Thoracic aorta (tissue), 1 donor: ENCODE data around the genes FAM3B and RIPK4.

DNA sequence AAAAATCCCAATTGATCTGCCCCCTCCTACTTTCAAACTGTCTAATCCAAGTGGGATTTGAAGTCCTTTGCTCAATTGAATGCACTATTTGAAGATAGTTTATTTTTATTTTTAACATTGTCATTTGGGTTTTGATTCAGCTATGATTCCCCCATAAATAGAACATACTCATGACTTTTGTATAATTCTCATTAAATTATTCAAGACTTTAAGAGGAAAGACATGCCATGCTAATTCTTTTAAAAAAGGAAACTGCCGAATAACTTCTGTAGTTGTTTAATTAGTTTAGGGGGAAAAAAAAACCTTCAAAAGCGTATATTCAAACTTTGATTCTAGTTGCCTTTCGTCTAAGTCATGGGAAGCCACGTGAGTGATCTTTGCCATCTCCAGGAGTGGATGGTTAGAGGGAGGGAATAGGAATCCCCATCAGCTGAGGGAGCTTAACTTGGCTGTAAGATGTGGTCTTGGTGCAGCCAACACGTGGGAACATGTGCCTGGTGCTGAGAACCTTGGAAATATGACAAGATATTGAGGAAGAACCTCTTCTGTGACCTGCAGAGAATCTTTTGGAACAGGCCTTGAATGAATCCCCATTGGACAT, 1.6 kb downstream of the BACE2 start:
- RAMPAGE, long total RNA = no peak

DNA sequence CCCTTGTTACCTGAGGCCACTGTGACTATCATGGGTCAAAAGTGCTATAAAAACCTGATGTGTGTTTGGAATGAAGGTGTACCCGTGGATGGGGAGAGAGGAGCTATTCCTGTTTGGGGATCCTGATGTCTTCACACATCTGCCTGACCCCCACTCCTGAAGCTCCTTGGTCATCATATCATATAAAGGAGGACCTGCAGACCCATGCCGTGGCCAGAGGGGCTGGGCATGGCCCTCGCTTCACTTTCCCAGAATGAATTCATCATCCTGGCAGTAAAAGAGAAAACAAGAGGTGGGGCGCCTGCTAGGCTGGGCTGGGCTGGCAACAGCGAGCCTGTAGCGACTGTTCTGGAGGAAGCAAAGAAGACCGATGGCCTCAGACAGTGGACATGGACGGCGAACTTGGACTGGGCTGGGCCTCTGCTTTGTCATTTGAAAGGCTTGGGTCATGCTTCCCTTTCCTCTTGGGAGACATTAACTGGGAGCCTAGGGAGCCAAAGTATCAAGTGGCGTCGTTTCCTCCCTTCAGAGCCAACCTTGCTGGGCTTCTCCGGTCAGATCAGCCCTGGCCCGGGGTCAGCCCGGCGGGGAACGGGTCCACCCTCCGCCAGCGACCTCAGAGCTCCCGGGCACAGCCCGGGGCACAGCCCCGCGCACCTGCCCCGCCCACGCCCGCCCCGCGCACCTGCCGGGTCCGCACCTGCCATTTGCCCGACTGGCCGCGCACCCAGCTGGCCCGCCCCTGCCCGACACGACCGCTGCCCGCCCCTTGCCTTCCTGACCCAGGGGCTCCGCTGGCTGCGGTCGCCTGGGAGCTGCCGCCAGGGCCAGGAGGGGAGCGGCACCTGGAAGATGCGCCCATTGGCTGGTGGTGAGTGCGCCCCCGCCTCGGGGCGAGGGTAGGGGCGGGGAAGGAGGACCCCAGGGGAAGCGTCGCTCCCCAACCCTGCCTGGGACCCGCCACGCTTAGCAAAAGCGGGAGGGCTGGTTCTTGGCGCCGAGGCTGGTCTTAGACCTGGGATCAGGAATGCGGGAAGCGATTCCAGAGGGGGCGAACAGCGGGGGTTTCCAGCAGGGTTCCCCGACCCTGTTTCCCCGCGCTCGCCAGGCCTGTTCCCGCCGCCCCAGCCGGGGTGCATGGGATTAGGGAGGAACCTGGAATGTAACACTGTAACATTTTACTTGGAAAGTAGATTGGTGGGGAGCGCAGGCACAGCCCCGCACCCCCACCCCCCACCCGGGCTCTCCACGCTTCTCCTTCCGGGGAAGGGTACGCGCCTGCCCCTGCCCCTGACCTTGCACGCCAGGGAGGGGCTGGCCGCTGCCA, at the start of gene FAM3B:
Gene FAM3B (plus strand): TSS at position 774 of the 1,327 bp plus-strand sequence.
- RAMPAGE, long total RNA = start-site peak on the plus strand centred at position 783 of the sequence, 7 bp wide, 7 reads

- RAMPAGE, long total RNA = start-site peak on the plus strand at chr21:41420601-41420869, 13 reads
Measured at GRCh38 chr21:41419828-41420996, 5.8 kb upstream of the MX1 start.

GRCh38 chr21:41420997-41421460, 5.0 kb upstream of the MX1 start:
- RAMPAGE, long total RNA = no peak

GRCh38 chr21:41426844-41427085, 726 bp downstream of the MX1 start:
- RAMPAGE, long total RNA = no peak

GRCh38 chr21:41468284-41468814, 39.6 kb downstream of the TMPRSS2 start:
- RAMPAGE, long total RNA = no peak

DNA sequence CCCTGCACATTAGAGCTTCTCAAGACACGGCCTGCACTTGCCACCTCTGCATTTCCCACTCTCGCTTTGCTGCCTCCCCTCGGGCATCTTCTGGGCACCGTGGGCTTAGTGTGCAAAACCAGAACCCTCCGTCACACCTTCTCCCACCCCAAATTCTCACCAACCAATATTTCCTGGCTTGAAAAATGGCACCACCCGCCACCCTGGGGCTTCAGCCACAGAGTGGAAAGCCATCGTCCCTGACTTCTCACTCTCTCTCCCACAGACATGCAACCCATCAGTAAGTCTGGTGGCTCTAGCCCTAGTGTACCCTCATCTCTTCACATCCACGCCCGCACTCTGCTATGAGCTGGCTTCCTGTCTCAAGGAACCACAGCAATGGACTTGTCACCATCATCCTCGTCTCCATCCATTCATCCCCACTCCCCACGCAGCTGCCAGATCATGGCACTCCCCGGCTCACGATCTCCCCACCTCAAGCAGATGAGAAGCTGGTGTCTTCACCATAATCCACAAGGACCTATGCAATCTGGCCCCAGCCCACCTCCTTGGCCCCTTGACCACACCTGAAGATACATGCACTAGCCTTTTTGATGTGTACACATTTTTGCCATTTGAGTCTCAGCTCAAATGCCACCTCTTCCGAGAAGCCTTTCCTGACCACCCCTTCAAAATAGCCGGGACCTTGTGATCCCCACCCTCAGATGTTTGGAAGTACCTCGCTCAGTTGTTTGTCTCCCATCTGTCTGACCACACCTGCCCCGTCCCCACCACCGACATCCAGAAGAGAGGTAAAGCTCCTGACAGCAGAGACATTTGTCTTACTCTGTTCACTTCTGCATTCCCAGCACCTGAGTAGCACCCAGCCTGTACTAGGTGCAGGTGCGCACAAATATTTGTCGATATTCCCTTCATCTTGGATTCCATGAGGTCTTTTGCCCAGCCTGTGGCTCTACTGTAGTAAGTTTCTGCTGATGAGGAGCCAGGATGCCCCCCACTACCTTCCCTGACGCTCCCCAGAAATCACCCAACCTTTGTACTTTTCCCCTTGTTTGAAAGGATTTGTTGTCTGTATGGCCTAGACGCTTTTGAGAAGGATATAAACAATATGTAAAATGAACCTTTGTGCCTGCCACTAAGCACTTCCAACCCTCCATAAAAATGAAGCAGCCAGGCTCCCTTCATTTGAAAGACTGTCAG, 38.6 kb downstream of the TMPRSS2 start:
- RAMPAGE, long total RNA = no peak

DNA sequence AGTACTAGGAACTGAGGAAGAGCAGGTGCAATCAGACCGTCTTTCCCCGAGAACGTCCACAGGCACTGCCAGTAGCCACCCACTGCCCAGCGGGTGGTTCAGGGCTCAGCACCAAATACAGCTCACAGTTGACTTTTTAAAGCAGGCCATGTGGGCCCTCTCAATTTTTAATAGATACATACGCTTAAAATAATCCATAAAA, 9.1 kb downstream of the TMPRSS2 start:
- RAMPAGE, long total RNA = no peak

DNA sequence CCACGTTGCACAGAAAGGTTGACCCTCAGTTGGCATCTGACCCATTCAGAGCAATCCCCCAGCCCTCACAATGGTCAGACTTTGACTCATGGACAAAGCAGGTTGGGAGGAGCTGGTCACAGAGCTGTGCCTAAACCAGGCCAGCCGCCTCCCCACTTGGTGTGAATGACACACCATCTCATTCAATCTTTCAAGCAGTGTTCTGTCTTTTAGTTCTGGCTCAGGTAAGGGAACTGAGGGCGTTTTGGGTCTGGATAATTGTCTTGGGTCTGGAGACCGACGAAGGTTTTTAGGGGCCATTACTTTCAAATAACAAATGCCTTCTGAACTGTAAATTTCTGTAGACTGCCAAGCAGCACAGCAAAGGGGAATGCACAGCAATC, 48.5 kb upstream of the TMPRSS2 start:
- RAMPAGE, long total RNA = no peak

DNA sequence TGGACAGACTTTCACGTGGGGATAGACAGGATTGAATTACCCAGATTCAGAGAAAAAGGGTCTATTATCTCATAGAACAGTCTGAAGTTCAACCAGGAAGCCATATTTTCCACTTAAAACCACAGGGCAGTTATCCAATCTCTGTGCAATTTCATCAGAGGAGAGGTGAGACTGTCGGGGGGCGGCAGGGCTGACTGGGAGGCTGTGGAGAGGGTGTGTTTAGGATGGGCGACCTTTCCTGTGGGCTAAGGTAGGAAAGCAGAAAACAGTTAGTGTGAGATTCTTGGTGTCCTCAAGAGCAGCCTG, 124.4 kb downstream of the RIPK4 start:
- RAMPAGE, long total RNA = no peak

DNA sequence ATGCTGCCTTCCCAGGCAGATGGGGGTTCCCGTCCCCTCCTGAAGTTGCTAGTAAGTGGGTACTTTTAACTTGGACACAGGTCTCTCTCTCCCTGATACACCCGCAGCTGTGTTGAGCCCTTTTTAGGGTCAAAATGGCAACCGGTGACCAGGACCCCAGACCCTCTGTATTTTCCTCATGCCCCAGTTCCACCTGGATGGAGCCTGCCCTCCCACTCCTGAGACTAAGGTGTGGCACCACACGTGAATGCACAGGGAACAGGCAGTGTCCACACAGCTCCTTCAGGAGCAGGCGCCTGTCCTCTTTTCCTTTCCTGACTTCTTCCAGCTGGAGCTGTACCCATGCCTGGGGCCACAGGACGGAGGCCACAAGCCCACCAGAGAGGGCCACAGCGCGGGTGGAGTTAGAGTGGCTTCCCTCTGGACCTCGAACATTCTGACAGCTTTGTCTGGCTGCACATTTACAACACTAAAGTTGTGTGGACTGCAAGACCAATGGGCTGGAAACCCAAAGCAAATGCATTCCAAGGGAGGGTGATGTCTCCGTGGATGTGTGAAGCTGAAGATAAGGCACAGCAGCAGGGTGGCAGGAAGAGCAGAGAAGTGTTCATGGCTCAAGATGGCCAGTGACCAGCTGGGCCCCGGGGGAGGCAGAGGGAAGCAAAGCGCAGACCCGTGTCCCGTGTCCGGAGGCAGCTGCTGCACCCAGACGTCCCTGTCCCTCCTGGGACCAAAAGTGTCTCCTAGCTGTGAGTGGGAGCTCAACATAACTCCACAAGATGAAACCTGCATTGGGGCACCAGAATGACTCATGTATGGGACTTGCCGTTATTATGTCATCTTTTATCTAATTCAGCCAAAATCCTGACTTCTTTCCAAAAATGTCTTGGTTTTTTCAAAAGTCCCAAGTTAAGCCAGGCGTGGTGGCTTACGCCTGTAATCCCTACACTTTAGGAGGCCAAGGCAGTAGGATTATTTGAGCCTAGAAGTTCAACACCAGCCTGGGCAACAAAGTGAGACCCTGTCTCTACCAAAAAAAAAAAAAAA, 118.4 kb downstream of the RIPK4 start:
- RAMPAGE, long total RNA = no peak

DNA sequence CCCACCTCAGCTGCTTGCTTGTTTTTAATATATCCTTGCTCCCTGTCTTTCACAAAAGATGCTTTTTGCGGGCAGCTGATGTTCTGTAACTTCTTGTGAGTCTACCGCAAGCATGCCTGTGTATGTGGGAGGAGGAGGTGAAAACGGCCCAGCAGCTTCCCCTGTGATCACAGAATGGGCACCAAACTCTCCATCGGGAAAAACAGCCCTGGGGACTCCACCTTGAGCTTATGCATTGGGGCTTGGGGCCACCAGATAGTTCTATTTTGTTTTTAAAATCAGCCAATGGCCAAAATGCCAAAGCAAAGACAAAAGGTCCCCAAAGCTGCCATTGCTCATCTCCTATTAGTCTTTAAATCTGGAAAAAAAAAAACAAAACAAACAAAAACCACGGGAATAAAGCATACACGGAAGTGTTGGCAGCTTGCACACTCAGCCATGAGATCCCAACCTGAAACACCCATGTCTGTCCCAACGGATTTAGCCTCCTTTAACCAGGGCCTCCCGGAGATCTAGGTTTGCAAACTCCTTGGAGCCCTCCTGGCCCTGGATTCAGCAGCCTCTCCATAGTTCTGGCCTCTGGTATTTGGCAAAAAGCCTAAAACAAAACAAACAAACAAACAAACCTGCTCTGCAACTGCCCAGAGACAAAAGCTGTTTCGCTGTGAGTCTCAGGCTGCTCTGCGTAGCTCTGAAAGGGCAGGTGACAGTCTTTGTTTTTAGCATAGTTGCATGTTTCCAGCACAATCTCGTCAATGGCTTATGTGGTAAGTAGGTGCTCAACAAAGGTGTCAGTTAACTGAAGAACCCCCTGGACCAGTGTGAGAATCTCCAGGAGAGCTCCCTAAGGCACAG, 86.6 kb downstream of the RIPK4 start:
- RAMPAGE, long total RNA = no peak

GRCh38 chr21:41766847-41767318, at the start of gene RIPK4:
RIPK4 (minus strand) TSS chr21:41767052.
- RAMPAGE, long total RNA = start-site peak on the minus strand at chr21:41767026-41767117, 34 reads

GRCh38 chr21:41895639-41896388, 16.7 kb upstream of the PRDM15 start:
- RAMPAGE, long total RNA = no peak

- RAMPAGE, long total RNA = no peak
Measured at GRCh38 chr21:41949930-41950796, 3.7 kb downstream of the C2CD2 start.

GRCh38 chr21:41951753-41952709, 1.8 kb downstream of the C2CD2 start:
- RAMPAGE, long total RNA = no peak

DNA sequence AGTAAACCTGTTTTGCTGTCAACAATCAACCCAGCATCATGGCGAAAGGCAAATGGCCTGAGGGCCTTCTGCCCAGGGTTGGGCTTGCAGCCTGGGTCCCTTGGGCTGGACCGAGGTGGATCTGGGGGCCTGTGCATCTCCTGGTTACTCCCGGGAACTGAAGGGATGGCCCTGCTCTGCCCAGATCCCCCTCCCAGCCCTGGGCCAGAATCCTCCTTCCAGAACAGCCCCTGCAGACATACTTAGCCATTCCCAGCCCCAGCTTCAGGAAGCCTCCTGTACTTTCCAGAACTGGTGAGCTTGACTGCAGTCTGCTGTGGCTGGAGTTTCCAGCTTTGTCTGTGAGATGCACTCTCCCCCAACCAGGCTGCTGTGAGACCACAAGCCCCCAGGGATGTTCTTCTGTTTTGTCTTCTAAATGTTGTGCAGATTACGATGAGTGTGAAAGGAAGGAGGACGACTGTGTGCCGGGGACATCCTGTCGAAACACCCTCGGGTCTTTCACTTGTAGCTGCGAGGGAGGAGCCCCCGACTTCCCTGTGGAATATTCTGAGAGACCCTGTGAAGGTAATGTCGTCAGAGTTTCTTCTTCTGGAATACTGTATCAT, 49.6 kb downstream of the UMODL1 start:
- RAMPAGE, long total RNA = no peak

DNA sequence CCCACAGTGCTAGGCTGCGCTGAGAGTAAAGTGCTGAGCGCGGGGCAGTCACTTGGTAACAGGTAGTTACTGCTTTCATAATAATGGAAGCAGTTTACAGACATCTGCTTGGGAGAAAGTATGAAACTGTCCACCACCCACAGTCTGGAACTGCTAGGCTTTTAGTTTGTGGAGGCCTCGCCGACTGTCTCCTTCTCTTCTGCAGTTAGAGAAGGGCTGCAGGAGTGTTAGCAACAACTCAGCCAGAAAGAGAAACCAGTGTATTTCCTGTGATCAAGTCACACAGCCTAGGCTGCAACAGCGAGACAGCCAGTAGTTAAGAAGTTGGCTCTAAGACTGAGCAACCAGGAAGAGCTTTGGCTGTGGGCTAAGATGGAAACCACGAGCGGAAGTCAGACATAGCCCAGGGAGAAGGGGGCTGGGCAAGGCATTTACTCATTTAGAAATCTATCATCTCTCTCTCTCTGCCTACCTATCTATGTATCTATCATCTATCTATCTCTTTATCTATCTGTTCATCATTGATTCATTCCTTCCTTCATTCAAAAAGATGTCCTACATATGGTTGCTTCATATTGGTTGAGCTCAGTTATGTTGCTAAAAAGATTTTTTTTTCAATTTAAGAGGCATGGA, 30.7 kb upstream of the ABCG1 start:
- RAMPAGE, long total RNA = no peak

GRCh38 chr21:42237663-42237946, 18.7 kb downstream of the ABCG1 start:
- RAMPAGE, long total RNA = no peak

DNA sequence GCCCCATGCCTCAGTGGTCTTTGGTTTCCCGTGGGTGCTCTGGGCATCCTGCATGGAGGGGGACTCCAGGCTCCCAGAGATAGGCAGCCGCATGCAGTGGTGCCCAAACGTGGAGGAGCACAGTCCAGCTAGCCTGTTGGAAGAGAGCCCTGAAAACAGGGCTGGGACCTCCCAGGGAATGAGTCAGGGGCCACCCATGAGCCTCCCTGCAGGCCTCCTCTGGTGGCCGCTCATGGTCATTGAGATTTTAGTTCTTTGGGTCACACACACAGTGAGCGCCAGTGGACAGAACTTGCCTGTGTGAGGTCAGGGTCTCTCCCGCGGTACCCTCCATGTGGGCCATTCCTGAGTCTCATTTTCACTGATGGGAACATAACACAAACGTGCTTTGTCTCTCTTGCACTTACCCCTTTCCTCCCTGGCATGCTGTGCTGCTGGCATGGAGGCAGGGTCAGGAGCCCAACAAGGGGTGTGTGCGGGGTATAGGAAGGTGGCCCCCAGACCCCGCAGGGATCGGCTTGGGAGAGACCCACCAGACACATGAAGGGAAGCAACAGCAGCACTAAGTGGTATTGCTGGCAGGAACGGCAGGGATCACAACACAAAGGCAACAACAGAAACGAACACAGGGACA, 31.6 kb downstream of the ABCG1 start:
- RAMPAGE, long total RNA = no peak